Spinal cord (tissue), 3 donors: Measurements from ENCODE around the genes C1QB, LACTBL1 and KDM1A.

GRCh38 chr1:21936771-21937002, 423 bp downstream of the HSPG2 start:
- PRO-cap, result no peak
- RAMPAGE, long total RNA, result no peak

- PRO-cap, result no peak
- RAMPAGE, long total RNA, result no peak
These were observed 23.7 kb downstream of the CDC42 start for GRCh38 chr1:22076258-22076609.

DNA sequence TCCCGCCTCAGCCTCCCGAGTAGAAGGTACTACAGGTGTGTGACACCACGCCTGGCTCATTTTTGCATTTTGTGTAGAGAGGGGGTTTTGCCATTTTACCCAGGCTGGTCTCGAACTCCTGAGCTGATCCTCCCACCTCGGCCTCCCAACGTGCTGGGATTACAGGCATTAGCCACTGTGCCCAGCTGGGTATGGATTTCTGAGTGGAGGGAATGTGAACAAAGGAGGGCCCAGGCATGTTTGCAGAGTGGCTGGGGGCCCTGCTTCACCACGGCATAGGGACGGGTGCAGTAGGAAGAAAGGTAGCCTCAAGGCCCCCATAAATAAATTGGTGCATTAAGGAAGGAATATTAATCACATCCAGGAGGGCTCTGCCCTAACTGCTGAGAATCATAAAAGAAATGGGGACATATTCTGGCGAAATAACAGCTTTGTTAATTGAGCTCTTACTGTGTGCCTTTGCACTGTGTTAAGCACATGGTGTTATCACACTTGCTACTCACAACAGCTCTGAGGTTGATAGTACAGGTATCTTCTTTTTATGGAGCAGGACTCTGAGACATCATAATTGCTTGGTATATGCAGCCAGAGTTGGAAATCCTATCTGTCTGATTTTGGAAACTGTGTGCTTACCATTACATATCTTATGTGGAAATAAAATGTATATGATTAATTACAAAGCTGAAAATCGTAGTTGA, 43.9 kb downstream of the WNT4 start:
- PRO-cap, result no peak
- RAMPAGE, long total RNA, result no peak

- PRO-cap, result no peak
- RAMPAGE, long total RNA, result no peak
These were observed 36.7 kb downstream of the WNT4 start for GRCh38 chr1:22106048-22106709.

- PRO-cap, result no peak
- RAMPAGE, long total RNA, result no peak
These were observed 27.2 kb downstream of the WNT4 start for GRCh38 chr1:22115727-22116149.

DNA sequence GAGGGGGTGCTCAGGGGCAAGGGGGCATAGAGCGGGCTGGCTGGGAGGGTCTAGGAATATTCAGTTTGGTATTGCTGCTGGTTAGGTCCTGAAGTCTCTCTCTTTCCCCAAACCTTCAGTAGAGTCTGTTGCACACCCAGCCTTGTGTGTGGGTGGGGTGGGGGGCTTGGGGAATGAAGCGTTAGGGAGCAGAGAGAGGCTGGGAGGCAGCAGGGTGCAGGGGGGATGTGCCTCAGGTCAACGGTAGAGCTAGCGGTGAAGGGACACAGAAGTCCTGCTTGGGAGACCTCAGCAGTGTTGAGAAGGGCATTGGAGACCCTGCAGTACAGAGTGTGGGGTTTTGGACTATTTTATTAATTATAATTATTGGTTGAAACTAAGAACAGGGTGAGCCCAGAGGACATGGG, 33.7 kb upstream of the WNT4 start:
- PRO-cap, result no peak
- RAMPAGE, long total RNA, result no peak

GRCh38 chr1:22257244-22257945, 114.5 kb upstream of the WNT4 start:
- PRO-cap, result no peak
- RAMPAGE, long total RNA, result no peak

GRCh38 chr1:22414244-22414773, 37.3 kb upstream of the ZBTB40 start:
- PRO-cap, result no peak
- RAMPAGE, long total RNA, result no peak

DNA sequence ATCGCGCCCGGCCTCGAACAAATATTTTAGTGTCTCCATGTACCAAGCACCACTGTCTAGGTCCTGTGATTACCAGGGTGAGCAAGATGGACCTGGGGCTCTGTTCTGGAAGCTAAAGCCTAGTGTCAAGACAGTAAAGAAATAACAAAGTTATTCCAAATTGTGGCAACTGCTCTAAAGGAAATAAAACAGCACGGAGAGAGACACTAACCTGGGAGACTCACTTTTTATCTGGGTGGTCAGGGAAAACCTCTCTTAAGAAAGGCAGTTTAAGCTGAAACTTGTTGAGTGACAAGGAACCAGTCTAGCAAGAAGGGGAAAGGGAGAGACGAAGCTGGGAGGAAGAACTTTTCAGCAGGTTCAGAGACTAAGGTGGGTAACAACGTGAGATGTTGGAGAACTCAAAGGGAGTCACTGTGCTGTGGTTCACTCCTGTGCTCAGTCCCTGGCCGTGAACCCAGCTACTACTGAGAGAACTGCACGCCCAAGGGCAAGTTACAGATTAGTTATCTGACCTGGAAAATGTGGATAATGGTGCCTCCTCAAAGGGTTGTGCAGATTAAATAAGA, 2.7 kb downstream of the ZBTB40 start:
- PRO-cap, result no peak
- RAMPAGE, long total RNA, result no peak

- PRO-cap, result no peak
- RAMPAGE, long total RNA, result no peak
These were observed 7.0 kb upstream of the EPHA8 start for GRCh38 chr1:22556143-22556905.

DNA sequence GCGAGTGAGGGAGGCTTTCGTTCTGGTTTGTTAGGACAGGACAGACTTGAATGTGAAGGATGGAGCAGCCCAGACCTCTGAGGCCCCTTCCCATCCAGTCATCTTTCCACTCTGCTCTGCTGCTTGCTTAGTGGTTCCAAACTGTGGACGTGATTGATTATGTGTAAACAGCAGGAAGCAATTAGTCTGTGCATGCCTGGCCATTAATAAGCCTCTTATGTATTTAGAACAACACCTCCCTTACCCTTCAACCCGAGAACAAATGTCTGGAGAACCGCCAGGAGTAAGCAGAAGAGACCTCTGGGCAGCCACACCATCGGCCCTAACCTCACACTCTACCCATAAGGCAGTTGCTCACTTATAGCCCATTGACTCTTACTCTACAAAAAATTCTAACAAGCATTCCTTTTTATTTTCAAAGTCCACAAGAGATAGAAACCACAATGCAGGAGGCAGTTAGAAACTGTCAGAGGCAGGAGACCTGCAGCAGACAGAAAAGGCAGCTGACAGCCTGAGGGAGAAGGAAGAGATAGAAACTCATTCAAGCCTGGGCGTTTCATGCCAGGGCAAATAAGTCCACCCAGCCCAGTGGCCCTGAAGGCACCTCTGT, 5.9 kb upstream of the EPHA8 start:
- PRO-cap, result no peak
- RAMPAGE, long total RNA, result no peak

DNA sequence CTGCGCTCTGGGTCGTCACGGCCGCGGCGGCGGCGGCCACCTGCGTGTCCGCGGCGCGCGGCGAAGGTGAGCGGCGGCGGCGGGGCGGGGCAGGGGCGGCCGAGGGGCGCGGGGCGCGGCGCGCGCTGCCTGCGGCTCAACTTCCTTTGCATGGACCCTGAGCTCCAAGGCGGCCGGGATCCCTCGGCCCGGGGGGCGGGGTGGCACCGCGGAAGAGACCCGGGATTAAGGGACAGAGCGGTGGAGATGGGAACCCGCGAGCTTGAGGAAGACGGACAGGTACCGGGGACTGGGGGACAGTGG, 326 bp downstream of the EPHA8 start:
- PRO-cap, result no peak
- RAMPAGE, long total RNA, result no peak

- PRO-cap, result no peak
- RAMPAGE, long total RNA, result no peak
These were observed 479 bp downstream of the C1QC start for GRCh38 chr1:22643915-22644309.

DNA sequence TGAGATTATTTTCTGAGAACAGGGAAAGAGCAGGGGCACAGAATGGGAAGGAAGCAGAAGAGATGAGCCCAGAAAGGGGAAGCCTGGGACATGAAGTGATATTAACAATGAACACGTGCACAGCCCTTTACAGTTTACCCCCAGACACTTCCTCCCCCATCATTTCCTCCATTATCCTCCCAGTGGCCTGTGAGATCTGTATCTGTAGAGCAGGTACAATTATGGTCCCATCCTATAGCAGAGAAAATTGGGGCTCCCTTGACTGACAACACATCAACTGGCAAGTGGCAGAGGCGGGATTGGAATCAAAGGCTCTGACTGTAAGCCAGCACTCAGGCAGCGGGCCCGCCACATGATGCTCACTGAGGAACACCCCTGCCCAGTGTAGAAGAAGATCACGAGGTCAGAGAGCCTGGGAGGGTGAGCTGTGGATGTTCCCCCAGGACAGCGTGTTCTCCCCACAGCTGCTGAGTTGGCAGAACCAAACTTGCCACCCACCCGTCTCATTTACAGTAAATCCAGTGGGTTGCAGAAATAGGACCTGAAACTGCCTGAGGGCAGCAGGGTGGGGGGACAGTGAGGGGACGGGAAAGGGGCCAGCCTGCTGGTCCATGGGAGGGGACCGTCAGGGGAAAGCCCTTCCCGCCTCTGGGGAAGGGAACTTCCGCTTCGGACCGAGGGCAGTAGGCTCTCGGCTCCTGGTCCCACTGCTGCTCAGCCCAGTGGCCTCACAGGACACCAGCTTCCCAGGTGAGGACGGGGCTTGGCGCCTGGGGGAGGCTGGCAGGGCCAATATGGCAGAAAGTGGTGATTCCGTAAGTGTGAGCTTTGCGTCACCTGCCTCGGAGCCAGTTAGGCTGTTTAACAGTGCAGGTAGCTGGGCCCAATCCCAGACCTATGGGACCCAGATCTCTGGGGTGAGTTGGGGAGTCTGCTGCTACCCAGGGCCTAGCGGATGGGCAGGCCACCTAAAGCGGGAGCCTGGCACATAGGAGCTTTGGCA, at the start of gene C1QB:
TSS of gene C1QB (plus strand) at position 683 of the 1,003 bp plus-strand sequence.
- PRO-cap, result no peak
- RAMPAGE, long total RNA, result start-site peak on the plus strand centred at position 682 of the sequence, 63 bp wide, 188 and 355 reads in 2 replicates

GRCh38 chr1:22914059-22915077, 58.3 kb downstream of the LACTBL1 start:
- PRO-cap, result no peak
- RAMPAGE, long total RNA, result no peak

DNA sequence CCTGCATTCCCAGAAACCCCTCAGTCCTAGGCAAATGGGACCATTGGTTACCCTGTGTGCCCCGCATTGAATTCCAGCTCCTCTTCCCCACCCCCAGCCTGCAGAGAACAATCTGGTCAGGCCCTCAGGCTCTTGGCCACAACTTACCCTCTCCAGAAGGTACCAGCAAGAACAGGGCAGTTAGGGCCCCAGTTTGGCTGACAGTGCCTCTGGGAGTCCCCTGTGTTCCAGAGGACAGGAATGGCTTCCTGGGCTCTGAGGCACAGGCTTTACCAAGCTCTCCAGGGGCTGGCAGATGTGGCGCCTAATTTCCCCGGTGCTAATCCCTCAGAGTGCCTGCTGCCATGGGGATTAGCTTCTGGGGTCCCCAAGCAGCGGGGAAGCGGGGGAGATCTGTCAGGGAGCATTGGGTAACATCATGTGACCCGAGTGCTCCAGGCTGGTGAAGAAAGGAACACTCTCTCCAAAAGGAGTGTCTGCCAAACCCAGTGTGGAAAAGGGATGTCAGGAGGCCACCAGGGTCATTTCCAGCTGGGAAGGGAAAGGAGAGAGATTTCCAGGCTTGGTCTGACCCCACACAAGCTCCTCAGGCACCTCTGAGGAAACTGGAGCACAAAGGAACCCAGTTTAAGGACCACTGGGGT, at the start of gene LACTBL1:
TSS of gene LACTBL1 (minus strand) at position 242 of the 644 bp plus-strand sequence.
- PRO-cap, result no peak
- RAMPAGE, long total RNA, result no peak

DNA sequence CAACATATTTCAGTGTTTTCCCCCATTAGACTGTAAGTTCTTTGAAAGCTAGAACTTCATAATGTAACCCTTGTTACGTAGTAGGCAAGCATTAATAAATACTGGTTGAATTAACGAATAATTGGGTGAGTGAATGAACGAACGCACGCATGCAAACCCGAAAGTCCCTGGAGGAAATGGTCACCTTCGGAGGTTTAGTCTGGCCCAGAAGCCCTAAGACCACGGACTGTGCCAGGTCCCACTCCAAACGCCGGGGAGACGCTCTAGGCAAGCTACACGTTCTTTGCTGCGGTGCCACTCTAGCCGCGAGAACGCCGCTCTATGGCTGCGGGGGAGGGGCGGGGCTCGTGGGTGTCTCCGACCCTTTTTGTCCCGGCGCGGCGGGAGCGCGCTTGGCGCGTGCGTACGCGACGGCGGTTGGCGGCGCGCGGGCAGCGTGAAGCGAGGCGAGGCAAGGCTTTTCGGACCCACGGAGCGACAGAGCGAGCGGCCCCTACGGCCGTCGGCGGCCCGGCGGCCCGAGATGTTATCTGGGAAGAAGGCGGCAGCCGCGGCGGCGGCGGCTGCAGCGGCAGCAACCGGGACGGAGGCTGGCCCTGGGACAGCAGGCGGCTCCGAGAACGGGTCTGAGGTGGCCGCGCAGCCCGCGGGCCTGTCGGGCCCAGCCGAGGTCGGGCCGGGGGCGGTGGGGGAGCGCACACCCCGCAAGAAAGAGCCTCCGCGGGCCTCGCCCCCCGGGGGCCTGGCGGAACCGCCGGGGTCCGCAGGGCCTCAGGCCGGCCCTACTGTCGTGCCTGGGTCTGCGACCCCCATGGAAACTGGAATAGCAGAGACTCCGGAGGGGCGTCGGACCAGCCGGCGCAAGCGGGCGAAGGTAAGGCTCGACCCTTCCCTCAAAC, at the start of gene KDM1A:
TSS of gene KDM1A (plus strand) at position 395 of the 899 bp plus-strand sequence.
- PRO-cap, result no peak
- RAMPAGE, long total RNA, result no peak

- PRO-cap, result no peak
- RAMPAGE, long total RNA, result no peak
These were observed 36.7 kb downstream of the KDM1A start for GRCh38 chr1:23055710-23056562.

DNA sequence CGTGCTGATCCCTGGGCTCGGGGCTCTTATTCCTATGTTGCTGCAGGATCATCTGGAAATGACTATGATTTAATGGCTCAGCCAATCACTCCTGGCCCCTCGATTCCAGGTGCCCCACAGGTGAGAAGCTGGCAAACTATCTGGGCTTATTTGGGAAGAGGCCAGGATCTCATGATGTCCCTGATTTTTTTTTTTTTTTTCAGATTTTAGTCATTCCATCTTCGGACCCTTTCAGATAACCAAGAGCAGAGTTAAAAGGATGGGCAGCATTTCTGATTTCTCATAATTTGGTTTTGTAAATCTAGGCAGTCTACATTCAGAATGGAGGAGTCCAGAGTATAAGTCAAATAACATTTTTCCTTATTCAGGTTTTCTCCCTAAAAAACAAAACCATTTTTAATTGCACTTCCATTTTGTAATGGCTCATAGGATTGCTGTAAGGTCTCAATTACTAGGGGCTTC, 63.0 kb downstream of the KDM1A start:
- PRO-cap, result no peak
- RAMPAGE, long total RNA, result no peak

DNA sequence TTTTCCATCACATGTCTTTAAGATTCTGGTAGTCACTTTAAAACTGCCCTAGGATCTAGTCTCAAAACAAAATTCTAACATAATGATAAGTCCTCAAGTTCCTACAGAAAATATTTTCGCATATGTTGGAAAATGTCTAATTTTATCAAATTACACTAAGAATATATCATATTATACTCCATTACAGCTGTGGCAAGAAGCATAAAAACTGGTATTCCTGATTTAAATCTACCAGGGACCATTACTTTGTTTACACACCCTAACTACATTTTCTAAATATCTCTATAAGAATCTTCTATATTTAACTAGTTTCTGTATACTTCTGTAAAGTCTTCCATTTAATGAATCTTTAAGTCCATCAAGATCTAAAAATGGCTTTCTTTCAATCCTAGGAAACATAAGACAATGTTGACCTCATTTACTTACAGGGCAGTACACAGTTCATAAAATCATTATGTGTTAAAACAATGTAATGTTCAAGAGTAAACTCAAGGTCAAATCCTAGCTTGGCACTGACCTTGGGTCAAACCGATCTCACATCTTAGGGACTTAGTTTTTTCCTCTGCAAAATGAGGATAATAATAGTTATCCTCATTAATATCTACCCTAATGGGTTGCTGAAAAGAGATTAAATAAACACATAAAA, 62.3 kb downstream of the HTR1D start:
- PRO-cap, result no peak
- RAMPAGE, long total RNA, result no peak